ENCODE measurements around a stretch of chr10.

DNA sequence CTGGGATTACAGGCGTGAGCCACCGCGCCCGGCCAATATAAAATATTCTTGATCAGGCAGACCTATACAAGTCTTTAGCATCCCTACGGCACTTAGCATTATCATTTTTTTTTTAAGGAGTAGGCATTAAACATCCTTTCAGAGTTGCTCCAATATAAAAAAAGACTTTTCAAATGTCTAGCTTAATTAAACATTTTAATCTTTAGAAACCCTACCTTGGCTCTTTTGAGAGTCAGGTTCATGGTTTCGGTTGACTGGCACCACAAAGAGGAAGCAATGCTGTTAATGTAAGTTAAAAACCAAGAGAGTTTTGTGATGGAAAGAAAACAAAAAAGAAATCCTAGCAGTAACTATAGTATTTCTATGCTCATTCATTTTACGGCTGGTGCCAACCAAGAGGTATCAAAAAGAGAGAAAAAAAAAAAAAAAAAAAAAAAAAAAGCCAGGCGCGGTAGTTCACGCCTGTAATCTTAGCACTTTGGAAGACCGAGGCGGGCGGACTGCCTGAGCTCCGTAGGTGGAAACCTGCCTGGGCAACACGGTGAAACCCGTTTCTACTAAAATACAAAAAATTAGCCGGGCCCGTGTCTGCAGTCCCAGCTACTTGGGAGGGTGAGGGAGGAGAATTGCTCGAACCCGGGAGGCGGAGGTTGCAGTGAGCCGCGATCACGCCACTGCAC, 2.6 kb downstream of the OGA start:
- RRBS: no CpG with 5 or more reads among the region's 24 CpGs

DNA sequence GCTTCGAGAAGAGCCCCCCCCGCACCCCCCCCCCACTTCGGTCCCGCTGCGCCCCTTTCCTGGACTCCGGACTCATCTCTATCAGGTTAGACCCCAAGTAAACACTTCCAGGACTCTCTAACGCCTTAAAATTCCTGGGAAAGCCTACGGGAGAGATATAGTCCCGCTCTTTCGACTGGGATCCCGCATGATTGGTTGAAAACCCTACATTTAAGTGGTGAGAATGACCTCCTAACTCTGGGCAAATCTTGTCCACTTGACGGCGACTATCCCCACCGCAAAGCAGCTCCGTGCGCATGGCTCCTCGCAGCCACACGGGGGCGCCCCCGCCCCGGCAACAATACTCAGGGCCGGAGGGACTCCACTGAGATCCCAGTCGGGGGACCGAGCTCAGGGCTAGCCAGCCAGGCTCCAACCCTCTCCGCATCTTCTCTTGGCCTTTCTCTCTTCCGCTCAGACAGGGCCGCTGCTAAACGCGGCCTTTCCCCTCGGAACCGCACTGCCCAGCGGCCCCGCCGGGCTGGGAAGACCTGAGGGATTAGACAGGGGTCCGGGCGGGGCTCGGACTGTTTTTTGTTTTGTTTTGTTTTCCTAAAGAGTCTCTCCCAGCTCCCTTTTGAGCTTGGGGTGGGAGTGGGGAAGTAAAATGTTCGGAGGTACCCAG, 2.9 kb downstream of the KCNIP2 start:
- RRBS: no CpG with 5 or more reads among the region's 38 CpGs

GRCh38 chr10:101858846-101859242, 15.2 kb upstream of the KCNIP2 start:
- RRBS: no CpG with 5 or more reads among the region's 2 CpGs

GRCh38 chr10:102001318-102001951, 54.5 kb downstream of the ARMH3 start:
- RRBS: no CpG with 5 or more reads among the region's 3 CpGs

- RRBS: no CpG with 5 or more reads among the region's 17 CpGs
These were observed 1.3 kb downstream of the HPS6 start for GRCh38 chr10:102066312-102066894.

GRCh38 chr10:102118776-102119312, 1.3 kb downstream of the LDB1 start:
- RRBS: no CpG with 5 or more reads among the region's 10 CpGs

DNA sequence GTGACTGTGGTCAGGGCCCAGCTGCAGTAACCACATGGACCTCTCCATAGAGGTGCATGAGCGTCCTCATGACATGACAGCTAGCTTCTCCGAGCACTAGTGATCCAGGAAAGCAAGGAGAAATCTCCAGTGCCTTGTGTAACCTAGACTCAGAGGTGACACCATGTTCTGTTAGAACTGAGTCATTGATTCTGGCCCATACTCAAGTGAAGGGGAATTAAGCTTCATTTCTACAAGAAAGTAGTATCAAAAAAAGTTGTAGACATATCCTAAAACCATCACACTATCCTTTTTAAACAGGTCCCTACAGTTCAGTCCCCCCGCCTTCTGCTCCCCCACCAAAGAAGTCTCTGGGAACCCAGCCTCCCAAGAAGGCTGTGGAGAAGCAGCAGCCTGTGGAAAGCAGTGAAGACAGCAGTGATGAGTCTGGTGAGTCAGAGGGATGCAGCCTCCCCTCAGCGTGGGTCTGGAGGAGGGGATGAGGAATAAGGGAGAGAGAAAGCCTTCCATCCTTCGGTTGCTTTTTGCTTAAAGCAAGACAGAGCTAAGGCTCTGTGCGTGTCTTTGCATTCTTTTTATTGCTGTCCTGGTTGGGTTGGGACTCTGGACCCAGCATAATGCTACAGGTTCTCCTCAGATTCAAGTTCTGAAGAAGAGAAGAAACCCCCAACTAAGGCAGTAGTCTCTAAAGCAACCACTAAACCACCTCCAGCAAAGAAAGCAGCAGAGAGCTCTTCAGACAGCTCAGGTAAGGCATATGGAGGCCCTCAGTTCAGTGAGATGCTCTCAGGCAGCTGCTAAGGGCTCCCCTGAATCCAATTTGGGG, 7.6 kb downstream of the NOLC1 start:
- RRBS: no CpG with 5 or more reads among the region's 6 CpGs

DNA sequence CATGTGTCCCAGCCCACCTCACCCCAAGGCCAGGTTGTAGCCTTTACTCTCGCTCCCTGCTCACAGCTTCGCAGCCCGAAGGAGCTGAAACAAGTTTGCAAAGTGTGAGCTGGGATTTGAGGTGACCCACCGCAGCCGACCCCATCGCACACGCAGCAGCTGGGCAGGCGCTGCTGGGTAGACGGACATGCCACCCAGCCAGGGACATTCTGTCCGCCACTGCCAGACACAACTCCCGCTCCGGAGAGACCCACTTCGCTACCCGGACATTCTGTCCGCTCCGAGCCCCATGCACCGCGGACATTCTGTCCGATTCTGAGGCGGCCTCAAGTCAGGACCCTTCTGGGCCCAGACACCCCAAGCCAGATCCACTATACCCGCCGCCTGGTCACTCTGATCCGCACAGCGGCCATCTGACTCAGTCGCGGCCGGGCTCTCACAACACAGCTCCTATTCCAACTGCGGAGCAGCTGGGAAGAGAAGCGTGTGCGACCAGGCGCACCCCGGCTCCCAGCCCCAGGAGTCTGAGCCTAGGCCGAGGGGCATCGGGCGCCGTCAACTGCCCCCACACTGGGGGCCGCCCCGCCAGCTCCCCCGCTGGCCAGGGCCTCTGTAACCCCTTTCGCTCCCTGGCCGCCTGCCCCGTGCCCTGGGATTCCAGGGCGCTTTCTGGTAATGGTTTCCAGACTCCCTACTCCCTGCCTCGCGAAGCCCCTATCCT, 784 bp downstream of the PITX3 start:
- RRBS: 13% methylated on average over 6 of the region's 45 CpGs

DNA sequence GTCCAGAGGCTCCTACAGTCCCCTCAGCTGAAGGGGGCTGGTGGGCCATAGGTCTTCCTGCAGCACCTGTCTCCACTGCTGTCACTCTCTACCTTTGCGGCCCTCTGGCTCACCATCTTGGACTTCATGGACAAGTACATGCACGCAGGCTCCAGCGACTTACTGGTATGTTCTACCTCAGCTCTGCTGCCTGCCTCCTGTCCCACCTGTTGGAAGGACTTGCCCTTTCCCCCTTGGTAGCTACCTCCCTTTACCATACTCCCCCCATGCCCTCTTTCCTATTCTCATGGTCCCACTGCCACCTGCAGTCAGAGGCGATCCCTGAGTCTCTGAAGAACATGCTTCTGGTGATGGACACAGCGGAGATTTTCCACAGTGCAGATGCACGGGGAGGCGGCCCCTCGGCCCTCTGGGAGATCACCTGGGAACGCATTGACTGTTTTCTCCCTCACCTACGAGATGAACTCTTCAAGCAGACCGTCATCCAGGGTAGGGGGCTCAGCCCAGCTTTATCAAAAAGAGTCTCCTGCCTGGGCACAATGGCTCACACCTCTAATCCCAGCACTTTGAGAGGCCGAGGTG, 15.2 kb upstream of the NFKB2 start:
- RRBS: no CpG with 5 or more reads among the region's 12 CpGs

GRCh38 chr10:102393149-102393643, 2.3 kb upstream of the NFKB2 start:
- RRBS: no CpG with 5 or more reads among the region's 16 CpGs

DNA sequence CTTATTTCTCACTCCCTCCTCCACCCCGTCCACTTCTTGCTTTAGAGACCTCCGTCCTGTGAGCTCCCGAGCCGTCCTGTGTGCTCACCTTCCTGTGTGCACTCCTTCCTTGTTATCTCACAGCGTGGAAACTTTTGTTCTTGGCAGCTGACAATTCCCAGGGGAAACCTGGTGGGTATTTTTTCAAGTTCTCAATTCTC, 18.6 kb upstream of the TRIM8 start:
- RRBS: no CpG with 5 or more reads among the region's 5 CpGs

DNA sequence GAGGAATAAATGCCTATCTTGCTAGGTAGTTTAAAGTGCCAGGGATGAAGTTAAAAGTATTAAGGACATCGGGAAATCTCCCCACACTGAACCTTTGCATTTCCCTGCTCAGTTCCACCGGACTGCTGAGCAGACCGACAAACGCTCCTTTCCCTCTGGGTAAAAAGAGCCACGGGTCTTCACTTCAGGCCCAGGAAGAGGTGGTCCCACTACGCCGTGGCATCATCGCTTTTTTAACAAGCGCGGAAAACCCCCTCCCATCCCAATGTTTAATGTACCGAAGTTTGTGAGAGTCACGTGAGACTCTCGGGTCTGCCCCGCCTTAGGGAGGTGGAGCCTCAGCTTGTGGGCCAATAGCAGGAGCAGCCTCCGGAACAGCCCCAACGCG, 2.4 kb upstream of the TRIM8 start:
- RRBS: 11% methylated on average over 3 of the region's 17 CpGs

DNA sequence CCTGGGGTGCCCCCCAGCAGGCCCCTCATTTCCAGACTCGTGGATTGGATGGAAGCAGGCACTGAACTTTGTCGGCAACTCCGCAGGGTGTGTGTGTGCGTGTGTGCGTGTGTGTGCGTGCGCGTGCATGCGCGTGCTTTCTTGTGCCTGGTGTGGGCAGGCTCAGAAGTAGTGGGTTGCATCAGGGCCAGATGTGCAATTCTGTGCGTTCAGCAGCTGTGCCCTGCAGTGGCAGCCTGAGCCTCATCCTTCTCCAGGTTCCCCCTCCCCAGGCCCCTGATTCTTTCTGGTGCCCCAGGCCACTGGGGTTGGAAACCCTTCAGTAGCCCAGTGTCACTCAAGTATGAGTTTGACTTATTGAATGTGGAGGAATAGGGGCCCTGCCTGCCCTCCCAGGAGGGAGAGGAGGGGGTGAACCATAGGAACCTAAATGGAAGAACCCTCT, 2.9 kb downstream of the TRIM8 start:
- RRBS: no CpG with 5 or more reads among the region's 11 CpGs

DNA sequence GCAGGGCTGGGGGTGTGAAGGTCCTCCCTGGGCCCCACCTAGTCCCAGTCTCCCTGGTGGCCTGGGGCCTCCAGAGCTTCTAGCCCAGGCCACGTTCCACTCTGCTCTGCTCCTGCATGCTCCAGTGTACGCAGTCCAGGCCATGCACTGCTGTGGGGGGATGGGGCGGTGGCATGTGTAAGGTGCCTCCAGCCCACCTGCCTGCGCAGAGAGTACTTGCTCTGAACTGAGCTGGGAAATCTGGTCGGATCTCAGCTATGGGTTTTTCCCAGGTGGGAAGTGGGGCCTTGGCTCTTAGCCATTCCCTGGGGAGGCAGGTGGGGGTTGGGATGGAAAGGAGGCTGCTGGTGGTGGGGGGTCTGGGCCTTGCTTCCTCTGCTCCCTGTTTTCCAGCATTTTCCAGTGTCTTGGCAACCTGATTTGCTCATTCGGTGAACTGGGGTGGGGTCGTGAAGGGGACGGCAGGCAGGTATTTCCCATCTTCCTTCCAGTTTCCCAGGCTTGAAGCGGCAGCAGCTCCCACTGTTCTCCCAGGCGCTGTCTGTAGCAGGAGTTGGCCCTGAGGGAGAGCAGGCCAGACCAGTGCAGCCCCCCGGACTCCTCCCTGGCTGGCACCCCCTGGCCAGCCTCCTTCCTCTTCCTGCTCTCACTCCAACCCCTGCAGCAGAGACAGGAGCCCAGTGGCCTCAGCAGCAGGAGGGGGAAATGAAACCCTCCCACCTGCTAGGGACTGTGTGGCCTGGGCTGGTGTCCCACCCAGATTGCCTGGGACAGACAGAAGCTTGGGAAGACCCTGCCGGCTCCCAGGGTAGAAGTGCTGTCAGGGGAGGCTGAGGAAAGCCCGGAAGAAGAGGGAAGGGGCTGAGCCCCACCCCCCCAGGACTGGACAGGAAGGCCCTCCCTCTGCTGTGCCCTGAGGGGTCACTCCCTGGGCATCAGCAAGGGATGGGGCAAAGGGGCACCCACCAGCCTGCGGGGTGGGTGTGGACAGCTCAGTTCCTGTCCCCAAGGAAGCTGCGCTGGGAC, 6.5 kb downstream of the TRIM8 start:
- RRBS: no CpG with 5 or more reads among the region's 15 CpGs

- RRBS: no CpG with 5 or more reads among the region's 7 CpGs
These were observed 13.3 kb downstream of the TRIM8 start for GRCh38 chr10:102657657-102657868.

- RRBS: no CpG with 5 or more reads among the region's 17 CpGs
These were observed 13.9 kb downstream of the TRIM8 start for GRCh38 chr10:102657869-102658962.

- RRBS: no CpG with 5 or more reads among the region's 22 CpGs
These were observed 17.0 kb downstream of the TRIM8 start for GRCh38 chr10:102661093-102661839.

- RRBS: no CpG with 5 or more reads among the region's 14 CpGs
These were observed 19.2 kb downstream of the WBP1L start for GRCh38 chr10:102762524-102763724.

DNA sequence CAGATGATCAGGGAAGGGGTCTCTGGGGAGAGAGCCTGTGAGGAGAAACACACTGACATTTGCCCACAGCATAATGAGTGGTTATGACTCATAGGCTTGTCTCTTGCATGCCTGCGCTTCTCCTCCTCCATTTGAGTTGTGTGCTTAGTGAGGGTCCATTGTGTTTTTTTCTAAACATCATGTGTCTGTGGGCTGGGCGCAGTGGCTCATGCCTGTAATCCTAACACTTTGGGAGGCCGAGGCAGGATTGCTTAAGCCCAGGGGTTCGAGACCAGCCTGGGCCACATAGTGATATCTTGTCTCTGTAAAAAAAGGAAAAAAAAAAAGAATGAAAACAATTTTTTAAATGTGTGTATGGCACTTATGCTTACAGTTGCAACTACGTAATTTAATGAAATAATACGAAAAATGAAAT, 2.0 kb downstream of the BORCS7 start:
- RRBS: no CpG with 5 or more reads among the region's 6 CpGs

DNA sequence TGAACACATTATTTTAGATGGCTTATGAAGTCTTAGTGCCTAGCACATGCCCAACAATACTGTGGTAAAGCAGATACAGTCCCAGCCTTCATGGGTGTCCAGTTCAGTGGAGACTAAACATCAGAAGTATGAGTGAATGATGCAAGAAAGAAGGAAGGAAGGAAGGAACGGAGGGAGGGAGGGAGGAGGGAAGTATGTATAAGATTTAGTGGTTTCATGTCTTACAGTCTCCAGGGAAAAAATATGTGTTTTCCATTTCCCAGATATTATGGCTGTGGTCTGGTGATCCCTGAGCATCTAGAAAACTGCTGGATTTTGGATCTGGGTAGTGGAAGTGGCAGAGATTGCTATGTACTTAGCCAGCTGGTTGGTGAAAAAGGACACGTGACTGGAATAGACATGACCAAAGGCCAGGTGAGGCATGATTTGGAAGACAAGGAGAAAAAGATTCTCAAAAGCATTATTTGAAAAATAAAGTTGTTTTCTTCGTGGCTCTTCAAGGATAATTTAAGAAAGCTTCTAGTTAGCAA, 3.0 kb downstream of the AS3MT start:
- RRBS: no CpG with 5 or more reads among the region's 3 CpGs

All from zone of skin (tissue), 1 donor.